Tongue (tissue), 2 donors: ENCODE results near the gene NPAS3.

DNA sequence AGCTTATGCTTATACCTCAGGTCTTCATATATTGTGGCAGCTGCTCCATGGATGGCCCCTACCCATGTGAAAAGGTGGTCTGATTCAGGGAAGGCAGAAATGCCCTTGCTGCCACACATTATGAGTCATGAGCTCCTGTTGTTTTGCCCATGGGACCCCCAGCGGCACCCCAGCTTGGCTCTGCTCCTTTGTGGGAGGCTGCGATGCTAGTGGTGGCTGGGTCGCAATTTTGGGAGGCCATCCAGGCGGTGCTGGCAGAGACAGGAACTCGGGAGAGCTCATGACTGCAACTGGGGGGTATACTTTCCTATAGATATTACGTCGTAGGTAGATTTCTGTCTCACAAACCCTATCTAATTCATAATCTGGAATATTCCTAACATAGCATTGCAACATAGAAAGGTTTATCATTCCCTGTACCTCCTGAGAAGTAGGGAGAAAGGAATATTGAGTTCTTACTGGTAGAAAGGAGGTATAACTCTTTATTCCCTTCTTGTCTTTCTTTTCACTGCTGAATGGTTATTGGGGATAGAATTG is 61.3 kb downstream of the SCFD1 start:
- RAMPAGE, long total RNA, result no peak

DNA sequence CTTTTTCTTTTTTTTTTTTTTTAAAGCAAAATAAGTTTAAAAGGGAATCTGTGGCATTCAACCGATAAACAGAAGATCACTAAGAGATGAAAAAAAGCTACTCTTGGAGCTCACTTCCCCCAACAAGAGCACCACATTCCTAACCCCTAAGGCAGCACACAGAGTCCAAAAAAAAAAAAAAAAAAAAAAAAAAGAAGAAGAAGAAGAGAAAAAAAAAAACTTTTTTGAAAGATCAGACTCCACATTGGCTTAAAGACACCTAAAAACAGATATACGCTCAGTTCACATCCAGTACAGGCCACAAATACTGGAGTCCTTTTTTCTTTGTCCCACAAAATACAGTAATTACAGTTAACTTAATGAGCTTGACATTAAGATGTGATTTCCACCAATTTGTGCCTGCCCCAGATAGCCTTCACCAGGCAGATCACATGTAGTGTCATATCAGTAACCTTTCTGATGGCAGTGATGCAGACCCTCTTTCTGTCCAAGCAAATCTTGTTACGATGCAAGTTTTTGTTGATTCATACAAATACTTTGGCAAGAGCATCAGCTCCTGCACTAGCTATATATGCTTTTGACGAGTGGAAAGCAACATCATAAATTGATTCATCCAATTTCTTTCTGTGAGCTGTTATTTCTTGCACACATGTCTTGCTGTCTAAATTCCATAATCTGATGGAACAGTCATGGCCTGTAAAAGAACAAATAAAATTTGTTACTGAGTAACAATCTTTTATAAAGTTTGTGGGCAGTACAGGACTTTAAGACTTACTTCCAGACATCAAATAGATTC is 20.7 kb downstream of the COCH start:
- RAMPAGE, long total RNA, result no peak

DNA sequence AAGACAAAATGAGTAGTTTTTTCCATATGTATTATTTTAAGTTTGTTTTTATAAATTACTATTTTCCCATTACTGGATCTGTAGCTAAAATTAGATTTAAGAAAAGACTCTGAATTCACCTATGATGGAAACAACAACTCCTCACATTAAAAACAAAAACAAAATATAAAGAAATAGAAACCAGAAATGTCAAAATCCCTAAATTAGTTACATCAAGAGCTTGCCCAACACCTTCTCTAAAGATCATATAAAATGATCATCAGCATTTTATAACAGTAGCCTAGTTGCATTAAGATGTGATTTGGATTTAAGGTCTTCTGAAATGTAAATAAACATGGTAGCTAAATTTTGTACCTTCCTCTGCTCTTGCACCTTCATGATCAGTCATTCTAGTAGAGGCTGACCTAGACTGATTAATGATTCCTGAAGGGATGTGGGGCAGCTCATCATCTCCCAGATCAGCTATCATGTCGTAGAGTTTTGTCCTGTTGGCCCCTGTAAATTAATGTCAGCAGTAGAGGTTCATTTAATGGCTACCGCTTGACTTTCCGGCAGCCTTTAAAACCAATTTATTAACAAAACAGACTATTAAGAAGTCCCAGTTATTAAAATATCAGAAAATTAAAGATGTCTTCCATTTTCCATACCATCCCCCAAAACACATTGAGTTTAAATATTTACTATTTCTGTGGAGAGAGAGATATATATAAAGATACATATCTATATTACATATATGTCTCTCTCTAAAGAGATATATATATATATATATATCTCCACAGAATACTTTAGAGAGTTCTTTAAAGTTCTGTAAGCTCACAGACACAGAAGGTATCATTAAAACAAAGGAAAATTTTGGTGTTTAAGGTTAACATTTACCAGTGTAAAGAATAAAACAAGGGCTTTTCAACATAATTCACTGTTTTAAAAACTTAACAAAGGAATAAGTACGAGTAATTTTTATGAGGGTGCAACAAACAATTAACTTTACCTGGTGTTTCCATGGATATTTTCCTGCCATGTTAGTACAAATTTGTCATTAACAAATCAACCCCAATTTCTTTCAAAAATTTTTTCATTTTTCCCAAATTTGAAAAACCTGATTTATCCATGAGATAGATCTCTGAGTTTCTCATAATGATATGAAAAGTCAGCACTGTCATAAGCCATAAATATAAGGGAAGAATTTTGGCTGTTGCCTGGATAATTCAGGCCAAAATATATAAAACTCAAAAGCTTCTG is 44.7 kb downstream of the COCH start:
- RAMPAGE, long total RNA, result no peak

GRCh38 chr14:30929067-30930112 is 55.0 kb downstream of the COCH start:
- RAMPAGE, long total RNA, result no peak

GRCh38 chr14:30946927-30947340 is 72.6 kb downstream of the COCH start:
- RAMPAGE, long total RNA, result no peak

GRCh38 chr14:31129111-31129772 is 78.4 kb downstream of the HECTD1 start:
- RAMPAGE, long total RNA, result no peak

DNA sequence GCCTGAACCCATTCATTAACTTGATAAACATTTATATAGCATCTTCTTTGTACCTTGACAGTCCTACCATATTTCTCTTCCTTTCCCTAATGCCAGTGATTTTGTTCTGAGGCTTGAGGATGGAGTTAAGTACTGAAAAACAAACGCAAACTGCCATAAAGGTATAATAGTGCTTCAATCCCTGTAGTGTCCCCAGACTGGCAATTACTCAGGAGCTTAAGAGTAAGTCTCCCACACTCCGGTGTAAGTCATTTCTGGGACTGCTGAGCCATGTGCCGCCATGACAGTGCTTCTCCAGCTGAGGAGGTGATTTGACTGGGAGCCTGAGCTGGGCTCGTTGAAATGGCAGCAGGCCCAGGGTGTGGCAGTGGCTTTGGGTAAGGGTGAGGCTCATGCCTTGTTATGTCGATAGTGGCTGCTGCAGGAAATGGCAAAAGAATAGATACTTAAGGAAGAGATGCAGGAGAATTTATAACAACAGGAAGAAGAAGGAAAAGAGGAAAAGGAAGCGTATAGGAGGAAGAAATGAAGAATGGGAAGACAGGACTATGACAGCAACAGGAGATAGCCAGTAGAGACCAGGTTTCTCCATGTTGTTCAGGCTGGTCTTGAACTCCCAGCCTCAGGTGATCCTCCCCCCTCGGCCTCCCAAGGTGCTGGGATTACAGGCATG is 43.9 kb upstream of the HECTD1 start:
- RAMPAGE, long total RNA, result no peak

DNA sequence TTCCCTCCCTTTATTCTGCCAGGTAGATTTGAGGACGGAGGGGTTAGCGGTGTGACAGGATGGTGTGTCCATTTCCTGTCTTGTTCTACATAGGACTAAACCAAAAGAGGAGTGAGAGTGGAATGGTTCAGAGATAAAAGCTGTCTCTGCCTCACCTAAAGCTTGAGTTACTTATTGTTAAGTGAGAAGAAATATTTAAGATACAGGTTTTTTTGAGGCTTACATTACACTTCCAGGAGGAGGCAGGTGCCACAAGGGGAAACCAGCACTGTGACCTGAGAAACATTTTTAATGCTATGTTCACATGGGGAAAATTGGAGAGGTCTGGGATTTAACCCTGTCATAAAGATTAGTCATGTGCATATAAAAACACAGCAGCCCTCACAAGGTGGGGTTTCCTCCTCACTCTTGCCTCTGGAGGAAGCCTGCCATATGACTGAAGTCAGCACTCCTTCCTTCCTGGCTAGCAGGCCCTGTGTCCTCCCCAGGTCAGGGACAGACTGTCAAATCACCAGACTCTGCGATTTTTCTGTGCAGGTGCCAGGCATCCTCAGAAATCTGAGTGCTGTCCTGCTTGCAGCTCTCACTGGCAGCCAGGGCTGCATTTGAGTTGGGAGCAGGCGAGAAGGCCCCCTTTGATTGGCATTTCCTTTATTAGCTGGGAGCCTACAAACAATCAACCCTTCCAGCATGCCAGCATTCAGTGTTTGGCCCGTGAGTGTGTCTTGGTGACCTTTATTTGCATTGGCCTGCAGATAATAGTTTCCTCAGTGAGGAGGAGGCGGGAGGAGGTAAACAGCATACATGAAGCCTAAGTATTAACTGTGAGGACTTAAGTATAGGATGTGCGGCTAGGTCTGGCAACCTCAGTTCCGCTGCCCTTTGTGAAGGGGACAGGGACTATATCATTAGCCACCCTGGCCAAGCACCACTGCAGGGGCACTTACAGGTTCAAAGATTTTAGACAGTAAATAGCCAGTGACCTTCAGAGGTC is 183.9 kb upstream of the ARHGAP5 start:
- RAMPAGE, long total RNA, result no peak

- RAMPAGE, long total RNA, result no peak
These were observed 8.8 kb downstream of the ARHGAP5 start for GRCh38 chr14:32085540-32086701.

- RAMPAGE, long total RNA, result no peak
These were observed 16.3 kb downstream of the ARHGAP5 start for GRCh38 chr14:32093332-32093814.

DNA sequence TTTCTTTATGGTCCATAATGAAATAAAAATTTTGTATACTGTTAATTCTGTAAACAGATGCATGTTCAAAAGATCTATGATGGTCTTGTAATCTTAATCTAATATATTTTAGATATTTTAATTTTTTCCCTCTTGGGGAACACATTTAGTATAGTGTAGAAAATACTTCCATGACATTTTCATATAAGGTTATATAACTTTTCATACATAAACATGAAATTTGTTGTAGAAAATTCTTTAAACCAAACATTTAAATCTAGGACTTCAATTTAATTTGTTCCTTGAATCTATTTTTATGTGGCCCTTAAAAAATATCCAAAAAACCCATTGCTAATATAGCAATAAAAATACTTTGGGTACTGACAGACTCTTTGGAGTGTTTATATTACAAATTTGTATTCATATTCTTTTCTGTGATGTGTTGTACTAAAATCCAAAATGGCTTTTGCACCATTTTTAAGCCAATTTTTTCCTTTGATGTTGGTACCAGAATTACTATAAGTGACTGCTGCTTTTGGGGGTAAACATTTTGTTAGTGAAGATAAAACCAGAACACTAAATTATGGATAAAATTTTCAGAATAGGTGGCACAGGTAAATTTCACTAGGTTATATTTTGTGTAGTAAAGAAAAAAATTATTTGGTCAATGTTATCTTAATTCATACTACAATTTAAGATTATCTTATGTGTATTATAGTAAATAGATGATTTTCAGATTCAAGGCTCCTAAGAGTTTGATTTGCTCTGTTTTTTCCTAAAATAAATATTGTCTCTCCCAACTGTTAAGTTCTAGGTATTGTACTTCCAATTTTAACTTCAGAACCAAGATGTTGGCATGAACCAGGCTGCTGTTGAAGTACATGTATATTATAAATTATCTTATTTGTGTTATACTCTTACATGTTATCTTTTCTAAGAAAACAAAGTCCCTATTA is 78.8 kb downstream of the ARHGAP5 start:
- RAMPAGE, long total RNA, result no peak

GRCh38 chr14:32404813-32405297 is 75.8 kb downstream of the AKAP6 start:
- RAMPAGE, long total RNA, result no peak

GRCh38 chr14:32417721-32418428 is 88.8 kb downstream of the AKAP6 start:
- RAMPAGE, long total RNA, result no peak

GRCh38 chr14:32703138-32703832 is 235.4 kb upstream of the NPAS3 start:
- RAMPAGE, long total RNA, result no peak

GRCh38 chr14:32933797-32934867 is 4.5 kb upstream of the NPAS3 start:
- RAMPAGE, long total RNA, result no peak

- RAMPAGE, long total RNA, result no peak
These were observed at the start of gene NPAS3 for GRCh38 chr14:32938638-32939139. TSS of gene NPAS3 (plus strand) at chr14:32938879.

GRCh38 chr14:34013376-34014203 is 62.7 kb upstream of the EGLN3 start:
- RAMPAGE, long total RNA, result no peak

GRCh38 chr14:34130918-34131546 is 180.2 kb upstream of the EGLN3 start:
- RAMPAGE, long total RNA, result no peak

DNA sequence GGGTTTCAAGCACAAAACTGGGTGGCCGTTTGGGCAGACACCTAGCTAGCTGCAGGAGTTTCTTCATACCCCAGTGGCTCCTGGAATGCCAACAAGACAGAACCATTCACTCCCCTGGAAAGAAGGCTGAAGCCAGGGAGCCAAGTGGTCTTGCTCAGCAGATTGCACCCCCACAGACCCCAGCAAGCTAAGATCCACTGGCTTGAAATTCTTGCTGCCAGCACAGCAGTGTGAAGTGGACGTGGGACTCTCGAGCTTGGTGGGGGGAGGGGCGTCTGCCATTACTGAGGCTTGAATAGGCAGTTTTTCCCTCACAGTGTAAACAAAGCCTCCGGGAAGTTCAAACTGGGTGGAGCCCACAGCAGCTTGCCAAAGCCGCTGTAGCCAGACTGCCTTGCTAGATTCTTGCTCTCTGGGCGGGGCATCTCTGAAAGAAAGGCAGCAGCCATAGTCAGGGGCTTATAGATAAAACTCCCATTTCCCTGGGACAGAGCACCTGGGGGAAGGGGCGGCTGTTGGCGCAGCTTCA is 188.9 kb upstream of the EGLN3 start:
- RAMPAGE, long total RNA, result no peak

- RAMPAGE, long total RNA, result no peak
These were observed 18.8 kb downstream of the EAPP start for GRCh38 chr14:34520594-34521154.